Umbilical cord (tissue), 2 donors: Measurements from ENCODE around the genes QPRT, ZG16, ASPHD1 and TBX6.

- RAMPAGE, long total RNA, result no peak
Measured at GRCh38 chr16:29173672-29174339, 189.0 kb downstream of the LAT start.

GRCh38 chr16:29255983-29256357 is 150.5 kb downstream of the NPIPB11 start:
- RAMPAGE, long total RNA, result no peak

GRCh38 chr16:29321504-29322111 is 84.9 kb downstream of the NPIPB11 start:
- RAMPAGE, long total RNA, result no peak

GRCh38 chr16:29641022-29641414 is 22.0 kb upstream of the SPN start:
- RAMPAGE, long total RNA, result no peak

DNA sequence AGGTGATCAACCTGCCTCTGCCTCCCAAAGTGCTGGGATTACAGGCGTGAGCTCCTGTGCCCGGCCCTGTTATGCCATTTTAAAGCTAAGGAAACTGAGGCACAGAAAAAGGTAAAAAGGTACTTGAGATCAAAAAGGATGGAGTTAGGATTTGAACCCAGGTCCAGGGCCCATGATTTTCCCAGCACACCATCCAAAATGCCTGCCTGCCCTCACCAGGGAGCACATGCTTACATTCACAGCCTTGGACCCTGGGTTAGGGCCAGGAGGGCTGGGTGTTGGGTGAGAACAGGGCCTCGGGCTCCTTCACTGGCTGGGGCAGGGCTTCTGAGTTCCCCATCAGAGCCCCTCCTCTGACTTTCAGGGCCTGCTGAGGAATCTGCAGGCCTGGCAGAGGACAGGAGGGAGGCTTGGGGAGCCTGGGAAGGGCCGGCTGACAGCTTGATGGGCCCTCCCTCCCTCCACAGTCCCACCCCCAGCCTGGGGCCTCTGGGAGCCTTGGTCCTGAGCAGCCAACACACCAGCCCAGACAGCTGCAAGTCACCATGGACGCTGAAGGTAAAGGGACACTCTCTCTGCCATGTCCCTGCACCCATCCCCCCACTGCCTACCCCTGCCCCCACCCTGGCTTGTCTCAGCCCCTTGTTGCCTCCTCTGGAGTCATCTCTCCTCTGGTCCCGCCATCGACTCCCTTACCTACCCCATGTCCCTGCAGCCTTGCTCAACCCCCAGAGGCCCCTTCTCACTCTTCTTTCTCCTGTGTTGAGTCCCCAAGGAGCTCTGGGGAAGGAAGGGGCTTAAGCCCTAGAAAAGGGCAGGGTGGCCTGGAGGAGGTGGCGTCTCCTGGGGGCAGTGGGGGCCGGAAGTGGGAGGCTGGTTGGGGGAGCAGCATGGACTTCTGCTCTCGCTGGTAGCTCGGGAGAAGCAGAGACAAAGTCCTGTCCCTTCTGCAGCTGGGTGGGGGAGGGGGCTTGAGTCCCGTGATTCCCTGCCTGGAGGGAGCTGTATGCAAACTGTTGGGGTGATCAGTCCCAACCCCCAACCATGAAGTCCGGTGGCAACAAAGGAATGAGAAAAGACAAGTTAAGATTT is at the start of gene QPRT:
QPRT (plus strand) TSS at position 528 of the 1,092 bp plus-strand sequence.
- RAMPAGE, long total RNA, result no peak

DNA sequence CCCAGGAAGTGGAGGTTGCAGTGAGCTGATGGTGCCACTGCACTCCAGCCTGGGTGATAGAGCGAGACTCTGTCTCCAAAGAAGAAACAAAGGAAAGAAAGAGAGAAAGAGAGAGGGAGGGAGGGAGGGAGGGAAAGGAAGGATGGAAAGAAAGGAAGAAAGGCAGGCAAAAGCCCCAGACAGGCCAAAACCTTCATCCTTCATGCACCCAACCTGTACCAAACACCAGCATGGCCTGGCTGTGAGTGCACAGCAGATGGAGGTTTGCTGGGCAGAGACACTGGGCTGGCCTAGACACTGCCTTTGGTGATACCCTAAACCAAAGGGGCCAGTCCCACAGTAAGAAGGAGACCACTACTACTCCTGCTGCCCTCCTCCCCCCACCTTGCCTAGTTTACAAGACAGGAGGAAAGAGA is 18.9 kb downstream of the QPRT start:
- RAMPAGE, long total RNA, result no peak

DNA sequence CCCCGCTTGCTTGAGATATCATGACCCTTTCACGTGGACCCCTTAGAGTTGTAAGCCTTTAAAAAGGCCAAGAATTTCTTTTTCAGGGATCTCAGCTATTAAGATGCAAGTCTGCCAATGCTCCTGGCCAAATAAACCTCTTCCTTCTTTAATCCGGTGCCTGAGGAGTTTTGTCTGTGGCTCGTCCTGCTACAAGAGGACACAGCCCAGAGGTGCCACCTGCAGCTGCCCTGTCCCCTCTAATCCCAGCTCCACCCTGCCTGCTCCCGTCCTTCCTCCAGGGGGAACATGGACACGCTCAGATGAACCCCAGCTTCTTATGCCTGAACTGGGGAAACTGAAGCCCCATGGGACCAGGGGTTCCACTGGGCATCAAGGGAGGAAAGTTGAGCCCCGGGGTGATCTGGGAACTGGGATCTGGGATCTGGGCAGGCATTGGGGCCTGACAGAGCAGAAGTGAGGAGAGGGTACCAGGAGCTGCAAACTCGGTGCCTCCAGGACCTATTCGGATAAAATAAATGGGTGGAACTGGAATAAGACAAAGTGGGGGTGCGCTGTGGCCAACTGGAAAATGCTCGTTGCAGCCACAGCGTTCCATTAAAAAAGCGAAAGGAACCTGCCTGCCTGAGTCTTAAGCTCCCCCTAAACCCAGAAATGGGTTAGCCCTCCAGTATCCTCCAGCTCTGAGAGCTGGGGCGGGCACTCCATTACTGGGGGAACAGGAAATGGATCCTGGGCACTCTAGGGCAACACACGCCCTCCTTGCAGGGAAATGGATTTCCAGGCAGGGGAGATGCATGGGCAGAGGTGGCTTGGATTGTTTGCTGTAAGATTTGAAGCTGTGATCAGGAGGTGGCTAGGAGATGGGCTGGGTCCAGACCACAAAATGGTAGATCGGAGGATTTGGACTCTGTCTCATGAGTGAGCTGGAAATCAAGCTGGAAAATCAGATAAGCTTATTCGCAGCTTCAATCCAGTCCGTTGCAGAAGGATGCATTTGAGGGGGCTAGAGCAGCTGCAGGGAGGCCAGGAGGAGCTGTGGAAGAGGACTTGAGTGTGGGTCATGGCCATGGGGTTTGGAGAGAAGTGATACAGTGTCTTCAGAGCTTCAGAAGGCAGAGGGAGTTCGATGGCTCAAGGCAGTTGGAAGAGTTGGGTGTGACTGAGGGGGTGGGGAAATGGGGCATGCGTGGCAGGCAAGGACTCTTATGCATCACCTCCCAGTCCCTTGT is 20.0 kb downstream of the QPRT start:
- RAMPAGE, long total RNA, result no peak

DNA sequence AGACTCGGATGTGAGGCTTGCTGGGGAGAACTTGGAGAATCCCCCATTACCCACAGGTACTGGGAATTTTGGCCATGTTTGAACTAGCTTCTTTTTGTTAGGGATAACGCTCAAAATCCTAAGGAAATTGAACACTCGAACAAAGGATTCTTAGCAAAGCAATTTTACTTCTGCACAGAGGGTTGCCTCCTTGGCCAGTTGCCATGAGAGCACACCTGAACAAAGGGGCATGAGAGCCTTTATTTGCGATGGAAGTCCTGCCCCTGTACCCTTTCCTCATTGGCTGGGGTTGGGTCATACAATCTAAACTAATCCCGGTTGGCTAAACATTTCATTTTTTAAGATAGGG is 30.6 kb downstream of the QPRT start:
- RAMPAGE, long total RNA, result no peak

GRCh38 chr16:29741568-29741880 is 4.3 kb downstream of the C16orf54 start:
- RAMPAGE, long total RNA, result no peak

DNA sequence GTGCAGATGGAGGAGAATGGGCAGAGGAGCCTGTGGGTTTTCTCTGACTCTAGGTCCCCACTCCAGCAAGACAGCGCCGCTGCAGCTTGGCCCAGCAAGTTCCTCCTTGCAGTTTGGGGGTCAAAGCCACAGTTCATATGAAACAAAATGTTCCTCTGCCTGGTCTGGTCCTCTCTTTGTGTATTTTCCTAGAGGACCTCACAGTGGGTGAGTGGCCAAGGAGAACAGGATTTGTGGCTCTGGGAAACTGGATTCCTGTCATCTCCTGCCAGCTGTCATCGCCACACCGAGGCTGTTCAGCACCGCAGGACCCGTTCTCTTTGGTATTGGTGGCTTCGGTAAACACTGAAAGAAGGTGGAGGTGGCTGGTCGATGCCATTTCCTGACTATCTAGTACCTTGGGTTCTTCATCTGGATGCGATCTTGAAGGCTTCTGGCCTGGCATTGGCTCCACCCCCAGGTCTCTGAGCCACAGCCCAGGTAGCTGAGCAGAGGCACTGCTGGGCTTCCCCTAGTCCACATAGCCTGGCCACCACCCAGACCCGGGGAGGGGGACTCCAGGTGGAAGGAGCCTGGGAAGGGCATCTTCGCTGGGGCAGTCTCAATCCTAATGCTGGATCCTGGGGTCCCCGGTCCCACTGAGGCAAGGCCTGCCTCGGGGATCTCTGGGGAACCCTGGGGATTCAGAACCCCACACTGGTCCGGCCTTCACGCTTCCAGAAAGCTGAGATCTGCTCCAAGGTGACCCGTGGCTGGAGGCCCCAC is 2.0 kb downstream of the C16orf54 start:
- RAMPAGE, long total RNA, result no peak

- RAMPAGE, long total RNA, result no peak
Measured at GRCh38 chr16:29744403-29745120, 1.2 kb downstream of the C16orf54 start.

GRCh38 chr16:29777974-29778691 is at the start of gene ZG16:
TSS of gene ZG16 (plus strand) at chr16:29778256.
- RAMPAGE, long total RNA, result no peak

DNA sequence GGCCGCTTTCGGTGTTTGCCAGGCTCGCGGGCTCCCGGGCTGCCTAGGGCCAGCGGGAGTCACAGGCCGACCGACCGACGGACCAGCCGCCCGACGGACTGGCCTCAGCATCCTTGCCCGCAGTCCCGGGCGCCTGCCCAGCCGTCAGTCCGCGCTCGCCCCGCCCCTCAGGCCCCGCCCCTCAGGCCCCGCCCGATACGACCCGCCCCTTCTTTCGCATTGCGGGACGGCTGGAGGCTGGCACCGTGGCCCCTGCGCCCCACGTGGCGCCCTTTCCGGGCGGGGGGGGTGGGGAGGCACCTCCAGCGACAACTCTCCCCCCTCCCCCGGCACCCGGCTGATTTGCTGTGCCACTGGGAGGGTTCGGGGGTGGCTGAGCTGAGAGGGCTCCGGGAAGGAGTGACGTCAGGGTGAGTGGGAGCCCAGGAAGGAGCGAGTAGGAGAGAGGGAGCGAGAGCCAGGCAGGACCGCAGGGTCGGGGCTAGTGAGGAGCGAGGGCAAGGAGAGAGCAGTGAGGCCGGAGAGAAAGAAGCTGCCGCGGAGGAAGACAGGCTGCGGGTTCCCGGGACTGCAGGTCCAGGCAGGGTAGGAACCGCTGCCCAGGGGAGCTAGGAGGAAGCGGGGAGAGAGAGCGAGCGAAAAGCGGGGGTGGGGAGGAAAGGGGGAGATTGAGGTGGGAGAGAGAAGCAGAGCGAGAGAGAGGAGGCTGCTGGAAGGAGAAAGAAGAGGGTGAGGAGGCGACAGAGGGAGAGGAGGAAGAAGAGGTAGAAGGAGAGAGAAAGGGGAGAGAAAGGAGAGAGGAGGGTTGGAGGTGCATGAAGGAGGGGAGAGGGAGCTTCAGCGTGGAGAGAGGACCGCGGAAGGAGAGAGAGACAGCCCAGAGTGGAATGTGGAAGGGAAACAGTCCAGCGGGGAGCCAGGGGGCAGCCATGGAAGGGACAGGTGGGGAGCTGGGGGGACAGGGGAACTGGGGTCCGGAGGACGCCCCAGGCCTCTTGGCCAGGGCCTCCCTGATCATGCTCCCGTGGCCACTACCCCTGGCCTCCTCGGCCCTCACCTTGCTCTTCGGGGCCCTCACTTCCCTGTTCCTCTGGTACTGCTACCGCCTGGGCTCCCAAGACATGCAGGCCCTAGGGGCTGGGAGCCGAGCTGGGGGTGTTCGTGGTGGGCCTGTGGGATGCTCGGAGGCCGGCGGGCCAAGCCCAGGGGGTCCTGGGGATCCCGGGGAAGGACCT is at the start of gene ASPHD1:
ASPHD1 (plus strand) TSS at position 332 of the 1,235 bp plus-strand sequence.
- RAMPAGE, long total RNA, result no peak

- RAMPAGE, long total RNA, result no peak
Measured at GRCh38 chr16:29986206-29987025, 9.0 kb downstream of the HIRIP3 start.

- RAMPAGE, long total RNA, result no peak
Measured at GRCh38 chr16:30004657-30005080, 6.2 kb downstream of the DOC2A start.

GRCh38 chr16:30067174-30068056 is 1.9 kb downstream of the ALDOA start:
- RAMPAGE, long total RNA, result no peak

DNA sequence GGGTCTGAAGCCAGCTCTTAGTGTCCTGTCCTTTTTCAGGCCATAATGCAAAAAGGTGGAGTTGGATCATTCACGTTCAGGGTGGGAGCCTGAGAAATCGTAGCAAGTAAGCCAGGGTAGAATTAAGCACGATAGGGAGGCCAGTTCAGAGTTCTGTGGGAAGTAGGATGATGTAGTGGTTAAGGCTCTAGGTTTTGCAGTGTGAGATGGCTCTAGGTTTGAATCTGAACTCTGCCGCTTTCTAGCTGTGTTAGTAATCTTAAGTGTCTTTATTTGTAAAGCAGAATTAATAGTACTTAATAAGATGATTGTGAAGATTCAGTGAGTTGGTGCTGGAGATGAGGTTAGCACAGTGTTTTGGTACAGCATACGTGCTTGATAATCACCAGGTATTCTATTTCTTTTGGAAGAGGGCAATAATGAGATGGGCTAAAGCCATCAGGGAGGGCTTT is 1.2 kb downstream of the PPP4C start:
- RAMPAGE, long total RNA, result no peak

DNA sequence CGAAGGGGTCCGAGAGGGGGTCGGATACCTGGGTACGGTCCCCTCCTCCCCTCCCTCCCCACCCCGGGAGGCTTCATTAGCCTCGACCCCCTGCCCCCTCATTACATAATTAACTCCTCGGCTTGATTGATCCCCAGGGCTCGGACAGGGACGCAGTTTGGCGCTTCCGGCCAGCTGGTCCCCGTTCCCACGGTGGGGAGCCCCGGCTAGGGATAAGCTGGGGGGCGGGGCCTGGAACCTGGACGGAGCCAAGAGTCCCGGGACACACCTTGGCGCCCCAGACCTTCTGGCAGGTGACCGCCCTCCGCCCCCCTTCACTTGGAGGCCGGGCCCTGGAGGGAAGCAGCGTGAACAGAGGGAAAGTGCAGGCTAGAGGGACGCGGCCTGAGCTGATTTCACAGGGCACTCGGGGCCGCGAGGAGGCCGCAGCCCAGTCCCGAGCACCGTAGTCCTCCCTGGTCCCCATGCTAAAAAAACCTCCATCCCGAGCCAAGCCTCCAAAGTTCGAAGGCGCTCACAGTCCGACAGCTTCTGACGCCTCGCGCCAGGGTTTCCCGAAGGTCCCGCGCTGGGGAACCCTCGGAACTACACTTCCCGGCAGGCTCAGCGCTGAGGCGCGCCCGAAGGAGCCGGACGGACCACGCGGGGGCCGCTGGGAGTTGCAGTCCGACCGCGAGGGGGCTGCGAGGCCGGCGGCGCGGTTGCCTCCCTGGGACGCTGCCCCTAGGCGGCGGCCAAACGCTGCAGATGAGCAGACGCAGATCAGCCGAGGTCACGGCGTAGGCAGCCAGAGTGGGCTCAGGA is at the start of gene TBX6:
TBX6 (minus strand) TSS at position 570 of the 804 bp plus-strand sequence.
- RAMPAGE, long total RNA, result no peak

- RAMPAGE, long total RNA, result no peak
Measured at GRCh38 chr16:30208919-30209399, 9.9 kb downstream of the SULT1A3 start.

- RAMPAGE, long total RNA, result no peak
Measured at GRCh38 chr16:30399834-30400955, 5.0 kb downstream of the ZNF48 start.